Metastatic Liver Carcinoma in the Lung (tissue), 2 donors: ENCODE measurements around the gene NEDD9.

GRCh38 chr6:7735039-7735278 is 9.1 kb downstream of the BMP6 start:
- PRO-cap, 2 experiments, result peak in 1 of 2 experiments; most common minus-strand start chr6:7735218 (in 1)

DNA sequence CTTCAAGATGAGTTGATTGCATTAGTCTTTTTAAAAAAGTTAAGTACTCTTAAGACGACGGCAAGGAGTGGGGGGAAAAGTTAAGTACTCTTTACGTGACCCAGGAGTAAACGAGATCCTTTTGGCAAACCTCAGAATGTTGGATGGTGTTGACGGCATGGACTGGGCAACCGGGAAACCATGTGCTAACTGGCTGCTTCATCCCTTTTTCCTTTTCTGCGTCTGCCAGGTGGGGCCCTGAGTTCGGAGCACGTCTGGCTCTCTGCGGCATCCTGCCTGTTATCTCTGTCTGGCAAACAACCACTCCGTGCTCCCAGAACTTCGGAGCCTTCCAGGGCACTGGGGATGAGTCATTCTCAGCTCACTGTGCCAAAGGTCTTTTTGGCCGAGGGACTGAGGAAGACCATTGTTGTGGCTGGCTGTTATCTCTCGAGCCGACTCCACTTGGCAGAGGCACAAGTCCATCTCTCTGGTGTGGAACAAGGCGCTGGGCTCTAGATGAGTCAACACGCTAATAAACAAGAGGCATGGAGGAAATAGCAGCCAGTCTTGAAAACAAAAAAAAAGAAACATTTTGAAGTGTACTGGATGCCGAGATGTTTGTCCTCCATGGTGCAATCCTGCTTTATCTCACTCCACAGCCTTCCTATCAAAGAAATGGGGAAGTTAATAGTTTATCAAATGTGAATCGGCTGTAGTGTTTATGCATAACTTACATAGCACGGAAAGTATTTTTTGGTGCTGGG is 64.5 kb upstream of the TXNDC5 start:
- PRO-cap, 2 experiments, result peak in 1 of 2 experiments; most common plus-strand start position 479 of the sequence (in 1); most common minus-strand start position 291 of the sequence (in 1)

DNA sequence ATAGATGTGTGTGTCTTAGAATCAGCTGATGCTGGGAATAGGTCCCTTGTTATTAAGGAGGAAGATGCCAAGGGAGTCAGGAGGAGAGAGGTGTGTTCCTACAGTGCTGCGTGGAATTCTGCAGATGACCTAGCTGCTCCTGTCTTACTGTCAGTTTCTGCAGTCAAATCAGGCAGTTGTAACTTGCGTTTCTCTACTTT is 10.2 kb upstream of the EEF1E1 start:
- PRO-cap, 2 experiments, result no peak in any of the 2 experiments

GRCh38 chr6:8645104-8645693 is 209.9 kb upstream of the SLC35B3 start:
- PRO-cap, 2 experiments, result no peak in any of the 2 experiments

DNA sequence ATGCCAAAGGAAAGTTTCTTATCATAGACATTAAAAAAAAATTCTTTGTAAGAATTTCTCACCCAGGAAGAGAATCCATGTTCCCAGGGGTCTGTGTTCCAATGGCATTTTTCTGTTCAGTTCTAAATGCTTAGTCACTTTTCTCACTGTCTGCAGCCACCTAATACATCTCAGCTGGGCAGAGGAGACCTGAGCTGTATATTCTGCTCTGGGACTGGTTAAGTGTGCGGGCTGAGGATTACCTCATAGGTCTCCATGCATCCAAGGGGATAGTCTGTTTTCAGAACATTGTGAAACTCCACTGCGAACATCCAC is 947.2 kb downstream of the TFAP2A start:
- PRO-cap, 2 experiments, result no peak in any of the 2 experiments

DNA sequence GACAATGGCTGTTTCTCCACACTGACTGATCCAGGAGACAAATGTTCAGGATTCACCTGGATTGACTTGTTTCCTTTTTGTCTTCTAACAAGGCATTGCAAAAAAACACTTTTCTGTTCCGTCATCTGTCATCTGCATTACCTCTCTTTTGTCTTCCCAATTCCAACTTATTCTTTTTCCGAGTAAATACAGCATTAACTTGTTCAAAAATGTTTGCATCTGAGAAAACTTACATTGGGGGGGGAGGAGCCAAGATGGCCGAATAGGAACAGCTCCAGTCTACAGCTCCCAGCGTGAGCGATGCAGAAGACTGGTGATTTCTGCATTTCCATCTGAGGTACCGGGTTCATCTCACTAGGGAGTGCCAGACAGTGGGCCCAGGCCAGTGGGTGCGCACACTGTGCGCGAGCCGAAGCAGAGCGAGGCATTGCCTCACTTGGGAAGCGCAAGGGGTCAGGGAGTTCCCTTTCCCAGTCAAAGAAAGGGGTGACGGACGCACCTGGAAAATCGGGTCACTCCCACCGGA is 604.3 kb downstream of the TFAP2A start:
- PRO-cap, 2 experiments, result no peak in any of the 2 experiments

DNA sequence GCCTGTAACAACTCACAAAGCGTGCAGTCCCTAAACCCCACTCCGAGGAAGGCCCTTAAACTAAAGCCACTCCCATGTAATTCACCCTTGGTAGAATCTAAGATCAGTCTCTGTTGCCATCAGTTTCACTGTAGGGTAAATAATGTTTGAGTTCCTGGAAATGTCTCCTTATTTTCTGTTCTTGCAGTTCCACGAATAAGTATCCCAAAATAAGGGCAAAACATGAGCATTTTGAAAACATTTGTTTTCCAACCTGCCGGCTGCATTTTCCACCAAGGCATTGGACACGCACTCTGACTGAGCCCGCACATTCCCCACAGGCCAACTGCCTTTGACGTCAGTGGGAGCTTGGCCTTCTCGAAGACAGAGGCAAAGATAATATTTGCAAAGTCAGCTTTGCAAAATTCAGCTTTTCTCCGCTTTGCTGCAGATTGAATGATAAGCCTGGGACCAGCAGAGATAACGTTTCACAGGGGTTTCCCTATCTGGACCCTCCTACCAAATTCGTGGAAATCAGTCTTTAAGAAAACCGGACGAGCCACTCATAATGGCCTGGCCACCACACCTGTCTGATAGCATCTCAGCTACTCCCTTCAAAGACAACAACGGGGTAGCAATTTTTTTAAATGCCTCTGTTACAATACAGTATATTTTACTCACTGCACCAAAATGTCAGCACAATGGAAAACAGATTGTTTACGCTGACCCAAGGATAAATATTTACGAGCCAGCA is 100.7 kb downstream of the TFAP2A start:
- PRO-cap, 2 experiments, result no peak in any of the 2 experiments

GRCh38 chr6:10400222-10400948 is 14.5 kb downstream of the TFAP2A start:
- PRO-cap, 2 experiments, result no peak in any of the 2 experiments

DNA sequence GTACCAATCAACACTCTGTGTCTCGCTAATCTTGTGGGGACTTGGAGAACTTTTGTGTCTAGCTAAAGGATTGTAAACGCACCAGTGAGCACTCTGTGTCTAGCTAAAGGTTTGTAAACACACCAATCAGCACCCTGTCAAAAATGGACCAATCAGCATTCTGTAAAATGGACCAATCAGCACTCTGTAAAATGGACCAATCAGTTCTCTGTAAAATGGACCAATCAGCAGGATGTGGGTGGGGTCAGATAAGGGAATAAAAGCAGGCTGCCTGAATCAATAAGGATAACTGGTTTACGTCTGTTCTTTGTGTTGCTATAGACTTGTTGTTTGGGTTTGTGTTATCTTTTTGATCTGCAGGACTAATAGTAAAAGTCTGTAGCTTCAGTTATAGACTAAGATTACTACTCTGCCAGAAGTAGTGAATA is 29.2 kb upstream of the GCNT2 start:
- PRO-cap, 2 experiments, result no peak in any of the 2 experiments

GRCh38 chr6:10511401-10512017 is 9.6 kb upstream of the GCNT2 start:
- PRO-cap, 2 experiments, result no peak in any of the 2 experiments

DNA sequence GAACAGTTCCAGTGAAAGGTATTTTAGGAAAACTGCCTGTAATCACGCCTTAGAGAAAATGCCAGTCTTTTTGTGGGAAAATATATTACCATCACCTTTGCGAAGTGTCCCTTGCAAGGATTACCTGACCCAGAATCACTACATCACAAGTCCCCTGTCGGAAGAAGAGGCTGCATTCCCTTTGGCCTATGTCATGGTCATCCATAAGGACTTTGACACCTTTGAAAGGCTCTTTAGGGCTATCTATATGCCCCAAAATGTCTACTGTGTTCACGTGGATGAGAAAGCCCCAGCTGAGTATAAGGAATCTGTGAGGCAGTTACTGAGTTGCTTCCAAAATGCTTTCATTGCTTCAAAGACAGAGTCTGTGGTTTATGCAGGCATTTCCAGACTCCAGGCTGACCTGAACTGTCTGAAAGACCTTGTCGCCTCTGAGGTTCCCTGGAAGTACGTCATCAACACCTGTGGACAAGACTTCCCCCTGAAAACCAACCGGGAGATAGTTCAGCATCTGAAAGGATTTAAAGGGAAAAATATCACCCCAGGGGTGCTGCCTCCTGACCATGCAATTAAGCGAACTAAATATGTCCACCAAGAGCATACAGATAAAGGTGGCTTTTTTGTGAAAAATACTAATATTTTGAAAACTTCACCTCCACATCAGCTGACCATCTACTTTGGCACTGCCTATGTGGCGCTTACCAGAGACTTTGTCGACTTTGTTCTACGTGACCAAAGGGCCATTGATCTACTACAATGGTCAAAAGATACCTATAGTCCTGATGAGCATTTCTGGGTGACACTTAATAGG is 65.2 kb downstream of the GCNT2 start:
- PRO-cap, 2 experiments, result no peak in any of the 2 experiments

DNA sequence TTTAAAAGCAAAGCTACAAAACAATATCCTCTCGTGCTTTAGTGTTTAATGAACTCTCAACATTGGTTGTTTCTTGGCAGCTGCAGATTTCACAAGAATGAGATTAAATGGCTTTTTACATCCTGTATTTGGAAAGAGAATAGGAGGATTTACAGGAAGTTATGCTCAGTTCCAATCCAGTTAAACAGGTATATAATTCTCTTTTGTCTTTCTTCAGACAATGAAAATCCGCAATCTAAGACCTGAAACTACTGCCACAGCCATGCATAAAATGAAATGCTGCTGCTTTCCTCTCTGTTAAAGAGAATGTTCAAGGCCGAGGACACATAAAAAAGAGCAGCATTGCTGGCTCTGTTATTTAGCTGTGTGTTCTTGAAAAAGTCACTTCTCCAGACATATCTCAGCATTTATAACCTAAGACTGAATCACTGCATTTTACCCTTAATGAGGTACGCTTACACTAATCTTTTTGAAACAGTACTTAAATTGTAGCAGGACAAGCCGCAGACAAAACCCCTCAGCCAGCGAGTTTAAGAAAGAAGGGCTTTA is 3.6 kb downstream of the C6orf52 start:
- PRO-cap, 2 experiments, result no peak in any of the 2 experiments

DNA sequence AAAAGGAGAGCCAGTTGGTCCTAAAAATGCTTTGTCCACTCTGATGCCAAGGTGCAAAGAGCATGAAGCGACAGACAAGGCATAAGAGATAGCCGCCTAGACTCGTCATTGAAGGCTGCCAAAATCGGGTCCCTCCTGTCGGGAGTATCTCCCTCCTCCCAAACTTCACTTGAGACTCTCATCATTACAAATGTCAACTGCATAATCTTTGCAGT is 1.6 kb downstream of the ELOVL2 start:
- PRO-cap, 2 experiments, result peak in 1 of 2 experiments; most common plus-strand start position 108 of the sequence (in 1)

DNA sequence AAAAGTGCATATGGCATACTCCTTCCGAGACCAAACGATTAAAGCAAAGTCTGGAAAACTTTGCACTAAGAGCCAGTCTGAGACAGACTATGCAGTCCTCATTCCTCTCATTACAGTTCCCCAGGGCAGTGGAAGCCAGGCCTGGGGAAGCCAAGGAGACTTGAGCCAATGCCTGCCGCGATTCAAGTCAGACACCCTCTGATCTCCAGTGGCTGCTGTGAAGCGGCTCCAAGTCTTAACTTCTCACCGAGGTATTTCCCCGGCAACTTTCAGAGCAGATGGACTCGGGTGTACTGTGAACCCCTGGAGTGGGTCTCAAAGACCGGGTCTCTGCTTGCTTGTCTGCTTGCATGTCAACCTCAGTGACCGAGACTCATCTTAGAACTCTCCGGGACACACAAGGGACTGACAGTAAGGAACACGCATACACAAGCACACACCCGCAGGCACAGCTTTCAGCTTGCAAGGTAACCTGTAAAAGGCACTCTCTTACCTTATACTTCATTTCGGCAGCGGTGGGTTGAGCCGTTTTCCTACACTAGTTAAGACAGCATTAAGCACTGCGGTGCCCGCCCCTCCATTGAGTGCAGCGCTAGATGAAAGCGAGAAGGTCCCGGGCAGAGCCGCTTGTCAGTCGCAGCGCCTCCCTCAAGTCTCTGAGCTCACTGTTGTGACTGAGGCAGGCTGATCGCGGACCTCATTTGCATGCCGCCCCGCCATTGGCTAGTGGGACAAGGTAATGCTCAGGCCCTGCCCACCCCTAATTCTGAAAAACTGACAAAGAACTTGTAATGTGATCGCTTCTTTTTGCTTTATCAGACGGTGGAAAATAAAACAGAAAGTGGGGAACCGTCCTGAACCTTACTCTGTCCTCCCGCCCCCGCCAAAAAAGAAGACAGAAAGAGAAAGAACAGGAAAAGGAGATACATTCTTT is at the start of gene NEDD9:
NEDD9 (minus strand) TSS at position 658 of the 934 bp plus-strand sequence.
- PRO-cap, 2 experiments, result peak in 2 of 2 experiments; most common plus-strand start position 815 of the sequence (in 2); most common minus-strand start position 200 of the sequence (in 2)

- PRO-cap, 2 experiments, result no peak in any of the 2 experiments
These were observed 1.3 kb upstream of the NEDD9 start for GRCh38 chr6:11233632-11234327.

DNA sequence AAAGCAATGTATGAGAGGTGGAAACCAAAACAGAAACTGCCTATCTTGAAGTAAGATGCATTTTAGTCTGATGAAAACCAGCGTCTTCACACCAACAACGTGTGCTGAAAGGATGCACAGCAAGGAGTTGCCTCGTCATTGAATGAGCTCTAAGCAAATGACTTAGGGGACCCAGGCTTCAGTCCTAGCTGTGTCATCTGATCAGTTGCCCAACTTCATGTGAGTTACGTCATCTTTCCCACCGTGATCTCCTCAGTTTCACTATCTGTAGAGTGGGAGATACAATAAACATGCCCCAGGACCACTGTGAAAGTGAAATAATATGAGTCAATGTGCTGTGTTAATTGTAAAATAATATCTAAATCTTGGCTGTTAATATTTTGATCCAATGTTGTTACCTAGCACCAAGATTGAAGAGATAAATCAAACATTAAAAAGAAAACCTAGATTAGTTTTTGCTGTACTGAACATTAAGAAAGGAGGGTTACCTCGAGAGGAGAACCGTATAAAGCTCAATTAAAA is 134.2 kb upstream of the NEDD9 start:
- PRO-cap, 2 experiments, result peak in 1 of 2 experiments; most common minus-strand start position 151 of the sequence (in 1)

DNA sequence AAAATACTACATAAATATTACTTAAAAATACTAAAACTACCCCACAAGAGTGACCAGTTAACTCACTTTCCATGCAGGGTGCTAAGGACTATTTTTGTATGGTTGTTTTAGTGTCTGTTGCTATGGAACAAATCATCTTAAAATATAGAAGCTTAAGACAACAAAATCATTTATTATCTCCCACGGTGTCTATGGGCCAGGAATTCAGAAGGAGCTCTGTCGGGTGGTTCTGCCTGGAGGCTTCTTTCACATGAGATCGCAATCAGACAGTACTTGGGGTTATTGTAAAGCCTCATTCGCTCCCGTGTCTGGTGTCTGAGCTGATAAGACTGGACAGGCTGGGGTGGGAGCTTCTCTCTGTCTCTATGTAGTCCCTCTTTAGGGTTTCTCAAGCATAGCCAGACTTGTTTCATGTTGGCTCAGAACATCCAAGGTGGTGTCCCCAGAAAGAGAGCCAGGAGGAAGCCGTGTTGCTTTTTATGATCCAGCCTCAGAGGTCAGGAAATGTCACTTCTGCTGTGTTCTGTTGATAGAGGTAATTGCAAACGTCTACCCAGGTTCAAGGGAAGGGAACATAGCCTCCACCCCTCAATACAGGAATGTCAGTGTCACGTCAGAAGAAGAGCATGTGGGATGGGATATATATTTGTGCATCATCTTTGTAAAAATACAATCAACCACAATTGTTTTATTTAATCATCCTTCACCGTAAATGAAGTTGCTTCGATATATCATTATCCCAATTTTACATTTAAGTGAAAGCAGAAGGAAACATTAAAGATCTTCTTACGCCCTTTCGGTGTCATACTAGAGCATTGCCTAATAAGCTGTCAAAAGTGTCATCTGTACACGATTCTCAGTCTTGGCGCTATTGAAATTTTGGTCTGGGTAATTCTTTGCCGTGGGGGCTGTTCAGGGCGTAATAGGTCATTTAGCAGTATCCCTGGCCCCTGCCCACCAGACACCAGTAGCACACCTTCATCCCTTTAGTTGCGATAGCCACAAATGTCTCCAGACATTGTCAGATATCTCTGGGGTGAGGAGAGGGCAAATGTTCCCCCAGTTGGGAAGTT is 40.7 kb upstream of the TMEM170B start:
- PRO-cap, 2 experiments, result no peak in any of the 2 experiments

DNA sequence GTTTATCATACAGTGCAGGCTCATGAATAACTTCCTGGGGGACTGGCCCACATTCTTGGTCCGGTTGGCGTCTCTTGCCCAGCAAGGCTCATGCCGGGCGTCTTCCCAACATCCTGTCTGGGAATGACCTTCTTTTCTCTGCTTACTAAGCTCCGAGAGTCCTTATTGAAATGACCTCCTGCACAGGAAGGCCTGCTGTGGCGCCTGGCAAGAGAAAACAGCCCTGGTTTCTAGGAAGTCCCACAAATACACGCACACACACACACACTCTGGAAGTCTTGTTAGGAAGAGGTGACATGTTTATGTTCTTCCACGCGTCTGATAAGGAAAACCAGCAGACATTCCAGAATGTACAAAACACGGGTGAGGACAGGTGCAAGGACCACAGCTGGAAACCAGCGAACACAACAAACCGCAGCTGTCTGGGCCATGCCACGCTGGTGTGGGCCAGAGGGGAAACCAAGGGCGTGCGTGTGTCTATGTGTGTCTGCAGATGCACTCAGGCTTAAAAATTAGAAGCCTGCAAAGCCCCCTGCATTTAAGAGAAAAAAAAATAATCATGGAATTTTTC is 72.1 kb downstream of the TMEM170B start:
- PRO-cap, 2 experiments, result no peak in any of the 2 experiments

DNA sequence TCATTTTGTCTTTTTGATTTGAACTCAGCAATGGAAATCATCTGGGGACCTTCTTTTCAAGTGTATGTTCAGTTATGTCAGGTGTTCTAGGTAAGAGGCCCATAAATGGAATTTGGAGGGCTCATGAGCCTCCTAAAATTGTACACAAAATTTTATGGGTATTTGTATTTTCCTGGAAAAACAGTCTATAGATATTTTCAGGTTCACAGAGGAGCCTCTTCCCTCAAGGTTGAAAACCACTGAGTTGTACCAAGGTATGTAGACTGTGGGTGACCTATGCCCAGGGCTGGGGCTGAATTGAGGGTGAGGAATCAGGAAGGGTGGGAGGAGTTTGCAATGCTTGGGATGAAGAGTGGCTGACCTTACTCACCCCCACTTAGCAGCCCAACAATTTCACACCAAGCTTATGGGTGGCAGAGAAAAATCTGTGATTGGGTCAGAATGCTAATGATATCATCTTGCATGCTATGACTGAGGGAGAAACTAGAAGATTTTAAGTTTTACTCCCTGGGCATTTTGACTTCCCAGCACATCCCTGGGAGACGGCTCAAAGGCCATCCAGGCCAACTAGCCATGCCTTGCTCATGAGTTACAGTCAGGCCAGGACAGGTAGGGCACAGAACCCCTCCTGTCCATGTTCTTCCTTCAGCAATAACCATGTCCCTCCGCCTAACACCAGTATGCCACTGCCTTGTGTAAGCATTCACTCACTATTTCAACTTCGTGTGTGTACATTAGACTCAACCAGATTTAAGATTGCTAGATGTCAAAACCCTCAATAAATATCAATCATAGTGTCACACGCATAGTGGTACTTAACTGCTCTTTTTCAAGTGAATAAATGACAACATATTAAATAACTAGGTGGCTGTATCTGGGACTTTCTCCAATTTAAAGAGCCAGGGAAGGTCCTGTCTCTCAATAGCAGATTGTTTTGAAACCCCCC is 16.7 kb downstream of the ADTRP start:
- PRO-cap, 2 experiments, result no peak in any of the 2 experiments

GRCh38 chr6:11805224-11805710 is 26.7 kb upstream of the ADTRP start:
- PRO-cap, 2 experiments, result no peak in any of the 2 experiments